K562 (cell line): ENCODE measurements around the genes CORIN, SLC10A4 and CWH43.

DNA sequence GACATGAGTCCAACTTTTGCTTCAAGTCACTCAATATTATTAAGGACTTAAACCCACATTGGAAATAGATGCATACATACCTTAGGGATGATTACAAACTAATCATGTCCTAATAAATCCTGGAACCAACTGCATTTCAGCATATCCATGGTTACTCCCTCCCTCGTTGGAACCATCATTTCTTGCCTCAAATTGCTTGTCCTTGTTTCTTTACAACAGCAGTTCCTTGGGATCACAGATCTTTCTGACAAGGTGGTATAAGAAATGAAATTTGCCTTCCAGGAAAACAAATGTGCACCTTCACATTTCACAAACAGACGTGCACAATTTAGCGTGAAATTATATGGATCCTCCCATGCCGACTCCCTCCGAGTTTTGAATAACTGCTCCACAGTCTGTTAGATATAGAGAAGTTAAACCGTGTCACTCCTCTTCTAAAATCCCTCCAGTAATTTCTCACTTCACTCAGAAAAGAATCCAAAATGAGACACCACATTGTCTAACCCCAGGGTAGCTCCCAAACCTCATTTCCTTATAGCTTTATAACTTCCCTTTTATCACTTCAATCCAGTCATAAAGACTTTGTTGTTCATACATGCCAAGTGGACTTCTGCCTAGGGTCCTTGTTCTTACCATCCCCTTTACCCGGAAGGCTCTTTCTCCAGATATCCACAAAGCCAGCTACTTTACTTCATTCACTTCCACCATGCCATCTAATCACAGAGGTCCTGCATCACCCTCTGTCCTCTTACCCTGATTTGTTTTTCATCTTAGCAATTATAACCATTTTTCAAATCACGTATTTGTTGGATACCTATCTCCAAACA is 156.1 kb downstream of the GABRB1 start:
- RAMPAGE, long total RNA, result no peak
- RRBS, result no CpG with 5 or more reads among the region's 8 CpGs
PRO-cap:
- standard, result no peak
- CoPRO, capped RNA only, 2 experiments, result no peak in any of the 2 experiments
- CoPRO, capped and uncapped RNA, 2 experiments, result no peak in any of the 2 experiments
- CoPRO, uncapped RNA only, 2 experiments, result no peak in any of the 2 experiments
CAGE:
- cytosol, long polyA plus RNA, result no peak
- long polyA plus RNA, result no peak
- nucleolus, long total RNA, result no peak
- nucleus, long polyA plus RNA, result no peak

DNA sequence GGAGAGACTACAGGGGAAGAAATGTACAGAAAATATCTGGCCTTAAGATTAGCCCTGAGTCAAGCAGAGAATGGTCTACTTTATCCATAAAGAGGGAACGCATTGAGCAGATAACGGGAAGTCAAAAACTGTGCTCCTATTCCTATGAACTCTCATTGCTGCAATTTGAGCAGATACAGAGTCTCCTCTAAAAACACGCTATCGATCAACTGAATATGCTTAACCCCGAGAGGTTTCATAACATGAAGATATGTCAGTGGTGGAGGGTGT is 133.4 kb downstream of the CORIN start:
- RAMPAGE, long total RNA, result no peak
- RRBS, result no CpG with 5 or more reads among the region's 5 CpGs
PRO-cap:
- standard, result no peak
- CoPRO, capped RNA only, 2 experiments, result no peak in any of the 2 experiments
- CoPRO, capped and uncapped RNA, 2 experiments, result no peak in any of the 2 experiments
- CoPRO, uncapped RNA only, 2 experiments, result no peak in any of the 2 experiments
CAGE:
- cytosol, long polyA plus RNA, result no peak
- long polyA plus RNA, result no peak
- nucleolus, long total RNA, result no peak
- nucleus, long polyA plus RNA, result no peak

DNA sequence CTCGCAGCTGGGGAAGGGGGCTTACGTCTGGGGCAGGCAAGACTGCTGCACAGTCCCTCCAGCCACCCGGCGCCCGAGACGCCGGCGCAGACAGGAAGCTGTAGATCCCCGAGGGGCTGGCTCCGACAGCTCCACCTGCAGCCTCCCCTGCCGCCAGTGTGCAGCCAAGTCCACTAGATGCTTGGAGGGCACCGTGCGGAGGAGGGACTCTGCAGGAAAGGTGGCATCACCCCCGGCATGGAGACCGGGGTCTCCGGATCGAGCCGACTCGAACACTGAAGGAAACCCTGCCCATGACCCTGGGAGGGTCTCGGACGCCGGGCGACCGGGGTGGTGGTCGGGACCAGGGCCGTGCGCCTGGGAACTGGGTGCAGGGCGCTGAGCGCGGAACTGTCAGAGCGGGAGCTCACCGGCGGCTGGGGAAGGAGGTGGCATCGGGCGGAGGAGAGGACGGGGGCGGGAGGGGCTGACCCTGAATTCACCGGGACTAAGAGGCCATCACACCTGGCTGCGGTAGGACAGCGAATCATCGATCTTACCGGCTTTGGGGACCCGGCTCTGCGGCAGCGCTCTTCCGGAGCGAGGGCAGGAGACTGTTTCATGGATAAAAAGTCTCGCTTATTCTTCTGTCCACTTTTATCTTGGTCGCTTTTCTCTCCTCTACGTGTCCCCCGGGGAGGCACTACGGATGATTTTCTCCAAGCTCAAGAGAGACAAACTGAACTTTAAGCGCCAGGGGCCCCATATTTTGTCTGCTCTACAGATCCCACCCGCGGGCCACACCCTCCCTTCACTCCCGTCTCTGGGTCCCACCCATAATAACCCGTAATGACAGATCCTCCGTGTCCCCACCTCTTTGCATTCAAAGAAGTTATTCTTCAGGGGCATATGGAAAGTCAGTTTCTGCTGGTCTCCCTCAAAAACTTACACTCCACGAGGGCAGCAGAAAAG is at the start of gene CORIN:
Gene CORIN (minus strand): TSS at position 720 of the 951 bp plus-strand sequence.
- RAMPAGE, long total RNA, result no peak
- RRBS, result 91% methylated on average over 33 of the region's 59 CpGs
PRO-cap:
- standard, result no peak
- CoPRO, capped RNA only, 2 experiments, result no peak in any of the 2 experiments
- CoPRO, capped and uncapped RNA, 2 experiments, result no peak in any of the 2 experiments
- CoPRO, uncapped RNA only, 2 experiments, result peak in 1 of 2 experiments; most common minus-strand start position 276 of the sequence (in 1)
CAGE:
- cytosol, long polyA plus RNA, result no peak
- long polyA plus RNA, result no peak
- nucleolus, long total RNA, result no peak
- nucleus, long polyA plus RNA, result no peak

GRCh38 chr4:47922536-47922806 is 8.1 kb upstream of the NFXL1 start:
- RAMPAGE, long total RNA, result no peak
- RRBS, result no CpG with 5 or more reads among the region's 5 CpGs
PRO-cap:
- standard, result no peak
- CoPRO, capped RNA only, 2 experiments, result no peak in any of the 2 experiments
- CoPRO, capped and uncapped RNA, 2 experiments, result no peak in any of the 2 experiments
- CoPRO, uncapped RNA only, 2 experiments, result no peak in any of the 2 experiments
CAGE:
- cytosol, long polyA plus RNA, result no peak
- long polyA plus RNA, result no peak
- nucleolus, long total RNA, result no peak
- nucleus, long polyA plus RNA, result no peak

- RAMPAGE, long total RNA, result no peak
- RRBS, result no CpG with 5 or more reads among the region's 2 CpGs
PRO-cap:
- standard, result no peak
- CoPRO, capped RNA only, 2 experiments, result no peak in any of the 2 experiments
- CoPRO, capped and uncapped RNA, 2 experiments, result no peak in any of the 2 experiments
- CoPRO, uncapped RNA only, 2 experiments, result no peak in any of the 2 experiments
CAGE:
- cytosol, long polyA plus RNA, result no peak
- long polyA plus RNA, result no peak
- nucleolus, long total RNA, result no peak
- nucleus, long polyA plus RNA, result no peak
These were observed 31.4 kb downstream of the NIPAL1 start for GRCh38 chr4:48047815-48048488.

- RAMPAGE, long total RNA, result no peak
- RRBS, result no CpG with 5 or more reads among the region's 1 CpG
PRO-cap:
- standard, result no peak
- CoPRO, capped RNA only, 2 experiments, result no peak in any of the 2 experiments
- CoPRO, capped and uncapped RNA, 2 experiments, result no peak in any of the 2 experiments
- CoPRO, uncapped RNA only, 2 experiments, result no peak in any of the 2 experiments
CAGE:
- cytosol, long polyA plus RNA, result no peak
- long polyA plus RNA, result no peak
- nucleolus, long total RNA, result no peak
- nucleus, long polyA plus RNA, result no peak
These were observed 3.8 kb upstream of the TXK start for GRCh38 chr4:48137797-48138242.

GRCh38 chr4:48150082-48150817 is 16.2 kb upstream of the TXK start:
- RAMPAGE, long total RNA, result no peak
- RRBS, result no CpG with 5 or more reads among the region's 5 CpGs
PRO-cap:
- standard, result no peak
- CoPRO, capped RNA only, 2 experiments, result no peak in any of the 2 experiments
- CoPRO, capped and uncapped RNA, 2 experiments, result no peak in any of the 2 experiments
- CoPRO, uncapped RNA only, 2 experiments, result no peak in any of the 2 experiments
CAGE:
- cytosol, long polyA plus RNA, result no peak
- long polyA plus RNA, result no peak
- nucleolus, long total RNA, result no peak
- nucleus, long polyA plus RNA, result no peak

DNA sequence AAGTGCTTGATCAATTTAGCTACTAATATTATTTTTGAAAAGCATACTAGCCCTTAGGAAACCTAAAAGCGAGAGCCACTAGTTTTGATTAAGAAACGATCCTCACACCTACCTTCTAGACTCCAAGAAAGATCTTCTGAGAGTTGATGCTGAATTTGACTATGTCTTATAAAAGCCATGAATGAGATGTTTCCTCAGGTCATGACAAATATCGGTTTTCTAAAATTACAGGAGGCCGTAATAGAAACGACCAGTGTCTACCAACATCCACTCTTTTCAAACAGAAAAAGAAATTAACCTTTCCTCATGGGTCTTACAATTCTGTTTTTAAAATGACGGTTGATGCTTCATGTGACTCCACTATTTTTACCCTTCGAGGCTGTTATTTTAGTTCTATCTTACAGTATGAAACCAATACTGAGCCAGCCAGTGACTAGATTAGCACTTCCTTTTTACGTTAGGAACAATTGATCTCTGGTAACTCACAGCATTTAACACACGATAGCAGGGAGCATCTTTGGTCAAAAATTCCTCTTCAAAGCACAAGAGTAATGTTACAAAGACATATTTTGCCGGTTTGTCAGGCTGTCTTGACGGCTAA is 62.6 kb upstream of the TXK start:
- RAMPAGE, long total RNA, result no peak
- RRBS, result no CpG with 5 or more reads among the region's 11 CpGs
PRO-cap:
- standard, result no peak
- CoPRO, capped RNA only, 2 experiments, result no peak in any of the 2 experiments
- CoPRO, capped and uncapped RNA, 2 experiments, result no peak in any of the 2 experiments
- CoPRO, uncapped RNA only, 2 experiments, result no peak in any of the 2 experiments
CAGE:
- cytosol, long polyA plus RNA, result no peak
- long polyA plus RNA, result no peak
- nucleolus, long total RNA, result no peak
- nucleus, long polyA plus RNA, result no peak

DNA sequence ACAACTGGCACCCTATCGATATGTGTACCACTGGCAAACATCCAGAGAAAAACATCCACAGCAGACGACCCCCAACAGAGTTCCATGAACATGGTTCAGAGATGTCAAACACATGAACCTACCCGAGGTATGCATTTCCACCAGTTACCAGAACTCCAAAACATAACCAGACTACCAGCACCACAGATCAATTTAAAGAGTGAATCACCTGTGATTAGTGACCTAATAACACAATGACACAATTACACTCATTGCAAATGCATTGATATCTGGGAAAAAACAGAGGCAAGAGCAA is 59.1 kb downstream of the TEC start:
- RAMPAGE, long total RNA, result no peak
- RRBS, result no CpG with 5 or more reads among the region's 3 CpGs
PRO-cap:
- standard, result no peak
- CoPRO, capped RNA only, 2 experiments, result no peak in any of the 2 experiments
- CoPRO, capped and uncapped RNA, 2 experiments, result no peak in any of the 2 experiments
- CoPRO, uncapped RNA only, 2 experiments, result no peak in any of the 2 experiments
CAGE:
- cytosol, long polyA plus RNA, result no peak
- long polyA plus RNA, result no peak
- nucleolus, long total RNA, result no peak
- nucleus, long polyA plus RNA, result no peak

DNA sequence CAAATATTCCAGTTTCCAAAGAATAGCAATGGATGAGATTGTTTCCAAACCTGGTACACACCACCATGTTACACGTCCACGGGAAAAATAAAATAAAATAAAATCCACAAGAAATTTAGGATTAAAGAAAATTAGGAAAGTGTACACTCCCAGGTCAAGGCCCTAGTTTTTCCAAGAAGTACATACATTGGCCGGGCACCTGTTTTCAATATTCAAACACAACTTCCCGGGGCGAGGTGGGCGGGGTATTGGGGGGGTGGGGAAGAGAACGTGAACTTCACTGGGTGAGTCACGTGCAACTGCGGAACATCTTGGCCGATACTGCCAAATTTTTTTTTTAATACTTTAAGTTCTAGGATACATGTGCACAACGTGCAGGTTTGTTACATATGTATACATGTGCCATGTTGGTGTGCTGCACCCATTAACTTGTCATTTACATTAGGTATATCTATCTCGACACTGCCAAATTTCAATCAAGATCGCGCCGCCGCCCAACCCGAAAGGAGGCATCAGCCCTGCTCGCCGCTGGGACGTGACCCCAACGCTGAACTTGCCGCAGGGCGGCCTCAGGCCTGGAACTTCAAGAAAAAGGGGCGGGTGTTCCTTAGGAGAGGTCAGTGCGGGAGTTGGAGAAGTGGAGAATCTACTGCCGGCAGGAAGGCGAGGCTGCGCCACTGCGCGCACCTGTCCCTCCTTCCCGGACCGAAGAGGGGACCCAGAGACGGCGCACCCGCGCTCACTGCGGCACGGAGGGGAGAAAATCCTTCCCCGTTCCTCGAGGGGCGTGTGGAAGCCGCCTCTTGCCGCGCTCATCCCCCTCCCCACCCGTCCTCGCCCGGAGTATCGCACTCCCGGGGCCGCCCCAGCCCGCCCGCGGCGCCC is 533 bp downstream of the TEC start:
- RAMPAGE, long total RNA, result no peak
- RRBS, result 3% methylated on average over 12 of the region's 54 CpGs
PRO-cap:
- standard, result unidirectional peak, plus-strand start at position 479 of the sequence; bidirectional peak, plus-strand start at position 617 of the sequence, minus-strand start at position 555 of the sequence
- CoPRO, capped RNA only, 2 experiments, result peak in 2 of 2 experiments; most common plus-strand start position 644 of the sequence (in 2); most common minus-strand start position 546 of the sequence (in 1)
- CoPRO, capped and uncapped RNA, 2 experiments, result peak in 1 of 2 experiments; most common plus-strand start position 617 of the sequence (in 1); most common minus-strand start position 335 of the sequence (in 1)
- CoPRO, uncapped RNA only, 2 experiments, result peak in 1 of 2 experiments; most common plus-strand start position 644 of the sequence (in 1); most common minus-strand start position 389 of the sequence (in 1)
CAGE:
- cytosol, long polyA plus RNA, result no peak
- long polyA plus RNA, result no peak
- nucleolus, long total RNA, result no peak
- nucleus, long polyA plus RNA, result no peak

DNA sequence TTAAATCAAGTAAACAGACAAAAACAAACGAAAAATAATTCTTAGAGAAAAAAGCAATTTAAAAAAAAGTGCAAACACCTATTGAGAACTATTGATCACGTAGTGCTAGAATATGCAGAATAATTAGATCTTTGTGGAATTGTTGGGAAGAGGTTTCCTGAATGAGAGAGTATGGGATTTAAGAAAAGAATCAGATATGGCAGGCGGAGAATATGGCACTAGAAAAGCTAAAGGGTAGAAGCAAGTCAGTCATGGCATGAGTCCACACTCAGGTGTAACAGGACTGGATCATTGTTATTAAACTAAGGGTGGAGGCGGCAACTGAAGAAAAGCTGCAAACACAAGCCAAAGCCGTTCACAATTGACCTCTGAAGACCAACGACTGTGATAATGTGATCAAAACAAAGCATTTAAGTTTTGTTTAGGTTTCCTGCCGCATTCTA is 1.2 kb upstream of the SLAIN2 start:
- RAMPAGE, long total RNA, result no peak
- RRBS, result no CpG with 5 or more reads among the region's 7 CpGs
PRO-cap:
- standard, result unidirectional peak, plus-strand start at position 221 of the sequence
- CoPRO, capped RNA only, 2 experiments, result no peak in any of the 2 experiments
- CoPRO, capped and uncapped RNA, 2 experiments, result no peak in any of the 2 experiments
- CoPRO, uncapped RNA only, 2 experiments, result no peak in any of the 2 experiments
CAGE:
- cytosol, long polyA plus RNA, result no peak
- long polyA plus RNA, result no peak
- nucleolus, long total RNA, result no peak
- nucleus, long polyA plus RNA, result no peak

DNA sequence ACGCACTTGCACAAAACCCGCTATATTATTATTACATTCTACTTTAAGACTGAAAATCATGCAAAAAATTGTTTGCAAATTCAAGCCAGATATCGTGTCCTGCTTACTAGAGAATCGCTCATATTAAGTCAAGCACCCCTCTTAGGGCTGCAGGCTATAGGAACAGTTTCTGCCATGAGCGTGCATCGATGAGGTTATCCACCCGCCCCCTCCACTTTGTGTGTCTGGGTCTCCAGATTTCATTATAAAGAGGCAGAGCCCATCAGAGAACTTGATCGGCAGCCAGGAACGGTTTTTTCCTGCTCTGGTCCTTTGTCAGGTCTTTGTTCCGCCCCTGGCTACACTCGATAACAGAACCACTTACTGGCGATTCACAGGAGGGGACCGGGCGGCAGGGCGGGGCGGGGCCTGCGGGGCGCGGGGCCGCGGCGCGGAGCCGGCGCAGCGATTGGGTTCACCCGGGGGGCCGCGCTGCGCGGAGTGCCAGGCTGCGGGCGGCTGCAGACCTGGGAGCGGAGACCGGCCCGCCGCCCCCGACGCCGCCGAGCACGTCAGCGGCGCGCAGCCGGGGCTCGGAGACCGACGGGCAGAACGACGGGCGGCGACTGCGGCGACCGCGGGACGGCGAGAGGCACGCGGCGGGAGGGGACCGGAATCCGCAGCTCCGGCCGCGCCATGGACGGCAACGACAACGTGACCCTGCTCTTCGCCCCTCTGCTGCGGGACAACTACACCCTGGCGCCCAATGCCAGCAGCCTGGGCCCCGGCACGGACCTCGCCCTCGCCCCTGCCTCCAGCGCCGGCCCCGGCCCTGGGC is at the start of gene SLC10A4:
Gene SLC10A4 (plus strand): TSS at position 457 of the 817 bp plus-strand sequence.
- RAMPAGE, long total RNA, result no peak
- RRBS, result 8% methylated on average over 52 of the region's 80 CpGs
PRO-cap:
- standard, result bidirectional peak, plus-strand start at position 457 of the sequence, minus-strand start at position 349 of the sequence
- CoPRO, capped RNA only, 2 experiments, result peak in 2 of 2 experiments; most common plus-strand start position 457 of the sequence (in 2); most common minus-strand start position 218 of the sequence (in 1)
- CoPRO, capped and uncapped RNA, 2 experiments, result no peak in any of the 2 experiments
- CoPRO, uncapped RNA only, 2 experiments, result no peak in any of the 2 experiments
CAGE:
- cytosol, long polyA plus RNA, result no peak
- long polyA plus RNA, result start-site peak on the plus strand centred at position 435 of the sequence, 45 bp wide, 11 and 41 reads in 2 replicates
- nucleolus, long total RNA, result no peak
- nucleus, long polyA plus RNA, result no peak

- RAMPAGE, long total RNA, result no peak
- RRBS, result no CpG with 5 or more reads among the region's 5 CpGs
PRO-cap:
- standard, result no peak
- CoPRO, capped RNA only, 2 experiments, result no peak in any of the 2 experiments
- CoPRO, capped and uncapped RNA, 2 experiments, result no peak in any of the 2 experiments
- CoPRO, uncapped RNA only, 2 experiments, result no peak in any of the 2 experiments
CAGE:
- cytosol, long polyA plus RNA, result no peak
- long polyA plus RNA, result no peak
- nucleolus, long total RNA, result no peak
- nucleus, long polyA plus RNA, result no peak
These were observed 114.4 kb downstream of the ZAR1 start for GRCh38 chr4:48604378-48604909.

DNA sequence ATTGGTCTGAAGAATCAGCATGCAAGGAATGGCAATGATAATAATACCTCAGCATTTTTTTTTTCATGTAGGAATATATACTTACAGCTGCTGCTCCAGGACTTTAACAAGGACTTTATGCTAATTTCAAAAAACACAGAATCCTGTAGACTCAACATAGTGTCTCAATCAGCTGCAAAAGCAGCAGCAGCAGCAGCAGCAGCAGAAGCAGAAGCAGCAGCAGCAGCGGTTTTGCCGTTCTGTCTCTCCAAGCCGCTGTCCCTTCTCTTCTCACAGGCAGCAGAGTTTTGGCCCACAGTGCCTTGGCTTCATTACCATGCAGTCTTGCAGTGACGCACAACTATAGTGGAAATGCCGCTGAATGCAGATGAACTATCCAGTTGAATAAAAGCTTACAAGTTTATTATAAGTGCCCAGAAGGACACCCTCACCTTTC is 126.4 kb downstream of the FRYL start:
- RAMPAGE, long total RNA, result no peak
- RRBS, result no CpG with 5 or more reads among the region's 5 CpGs
PRO-cap:
- standard, result no peak
- CoPRO, capped RNA only, 2 experiments, result no peak in any of the 2 experiments
- CoPRO, capped and uncapped RNA, 2 experiments, result no peak in any of the 2 experiments
- CoPRO, uncapped RNA only, 2 experiments, result no peak in any of the 2 experiments
CAGE:
- cytosol, long polyA plus RNA, result no peak
- long polyA plus RNA, result no peak
- nucleolus, long total RNA, result no peak
- nucleus, long polyA plus RNA, result no peak

GRCh38 chr4:48680932-48681417 is 99.1 kb downstream of the FRYL start:
- RAMPAGE, long total RNA, result no peak
- RRBS, result no CpG with 5 or more reads among the region's 9 CpGs
PRO-cap:
- standard, result unidirectional peak, minus-strand start at chr4:48681015
- CoPRO, capped RNA only, 2 experiments, result no peak in any of the 2 experiments
- CoPRO, capped and uncapped RNA, 2 experiments, result no peak in any of the 2 experiments
- CoPRO, uncapped RNA only, 2 experiments, result no peak in any of the 2 experiments
CAGE:
- cytosol, long polyA plus RNA, result no peak
- long polyA plus RNA, result no peak
- nucleolus, long total RNA, result no peak
- nucleus, long polyA plus RNA, result no peak

- RAMPAGE, long total RNA, result no peak
- RRBS, result no CpG with 5 or more reads among the region's 1 CpG
PRO-cap:
- standard, result no peak
- CoPRO, capped RNA only, 2 experiments, result no peak in any of the 2 experiments
- CoPRO, capped and uncapped RNA, 2 experiments, result peak in 1 of 2 experiments; most common plus-strand start chr4:48862740 (in 1)
- CoPRO, uncapped RNA only, 2 experiments, result peak in 2 of 2 experiments; most common plus-strand start chr4:48862617 (in 1)
CAGE:
- cytosol, long polyA plus RNA, result no peak
- long polyA plus RNA, result no peak
- nucleolus, long total RNA, result no peak
- nucleus, long polyA plus RNA, result no peak
These were observed 31.7 kb downstream of the OCIAD1 start for GRCh38 chr4:48862477-48863181.

GRCh38 chr4:48985860-48986843 is at the start of gene CWH43:
TSS of gene CWH43 (plus strand) at chr4:48986275.
- RAMPAGE, long total RNA, result no peak
- RRBS, result 34% methylated on average over 31 of the region's 84 CpGs
PRO-cap:
- standard, result no peak
- CoPRO, capped RNA only, 2 experiments, result no peak in any of the 2 experiments
- CoPRO, capped and uncapped RNA, 2 experiments, result no peak in any of the 2 experiments
- CoPRO, uncapped RNA only, 2 experiments, result no peak in any of the 2 experiments
CAGE:
- cytosol, long polyA plus RNA, result no peak
- long polyA plus RNA, result no peak
- nucleolus, long total RNA, result no peak
- nucleus, long polyA plus RNA, result no peak

DNA sequence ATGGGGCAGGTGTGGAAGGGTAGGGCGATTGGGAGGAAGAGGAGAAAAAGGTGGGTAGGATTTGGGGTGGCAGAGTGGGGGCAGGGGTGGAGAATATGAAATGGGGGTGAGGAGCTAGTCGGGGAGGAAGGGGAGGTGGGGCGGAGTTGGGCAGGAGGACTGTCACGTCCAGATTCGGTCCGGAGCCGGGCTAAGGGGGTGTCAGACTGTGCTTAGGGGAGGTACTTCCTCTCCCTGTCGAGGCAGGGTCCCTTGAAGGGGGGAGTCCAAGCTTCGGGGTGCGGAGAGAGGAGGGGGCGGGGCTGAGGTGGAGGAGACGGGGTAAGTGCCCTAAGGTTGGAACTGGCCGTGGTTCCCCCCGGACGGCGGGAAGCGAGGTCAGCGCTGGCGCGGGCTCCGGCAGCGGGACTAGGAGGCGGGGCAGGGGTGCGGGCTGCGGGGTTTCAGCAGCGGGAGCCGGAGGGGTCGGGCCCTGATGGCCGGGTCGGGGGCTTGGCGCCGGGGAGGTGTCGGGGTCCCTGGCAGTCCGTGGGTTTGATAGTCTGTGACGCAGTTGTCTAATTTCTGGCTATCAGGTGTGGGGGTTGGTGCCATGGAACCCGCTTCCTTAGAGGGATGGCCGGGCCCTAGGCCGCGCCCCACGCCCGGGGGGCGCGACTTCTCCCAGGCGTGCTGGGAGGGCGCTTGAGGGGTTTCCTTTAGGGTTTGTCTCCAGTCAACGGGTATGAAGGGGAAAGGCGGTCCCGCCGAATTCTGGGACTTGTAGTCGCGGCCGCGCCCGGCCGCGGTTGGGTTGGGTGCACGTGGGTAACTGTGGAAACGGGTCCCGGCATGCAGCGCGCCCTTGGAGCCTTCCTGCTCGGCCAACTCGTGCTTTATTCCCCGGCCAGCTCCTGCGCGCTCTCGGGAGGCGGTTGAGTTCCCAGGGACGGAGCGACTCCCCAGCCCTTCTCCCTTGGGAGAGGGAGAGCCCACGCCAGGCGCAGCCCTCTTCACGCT is 1.4 kb downstream of the DCUN1D4 start:
- RAMPAGE, long total RNA, result no peak
- RRBS, result 2% methylated on average over 25 of the region's 73 CpGs
PRO-cap:
- standard, result bidirectional peak, plus-strand start at position 349 of the sequence, minus-strand start outside the sequence; bidirectional peak, plus-strand start at position 878 of the sequence, minus-strand start at position 410 of the sequence
- CoPRO, capped RNA only, 2 experiments, result peak in 2 of 2 experiments; most common plus-strand start position 878 of the sequence (in 2); most common minus-strand start position 790 of the sequence (in 2)
- CoPRO, capped and uncapped RNA, 2 experiments, result peak in 1 of 2 experiments; most common plus-strand start position 878 of the sequence (in 1); most common minus-strand start position 789 of the sequence (in 1)
- CoPRO, uncapped RNA only, 2 experiments, result peak in 2 of 2 experiments; most common plus-strand start position 878 of the sequence (in 2); most common minus-strand start position 624 of the sequence (in 1)
CAGE:
- cytosol, long polyA plus RNA, result no peak
- long polyA plus RNA, result no peak
- nucleolus, long total RNA, result no peak
- nucleus, long polyA plus RNA, result no peak